ENCODE measurements around the genes SS18 and AQP4.

DNA sequence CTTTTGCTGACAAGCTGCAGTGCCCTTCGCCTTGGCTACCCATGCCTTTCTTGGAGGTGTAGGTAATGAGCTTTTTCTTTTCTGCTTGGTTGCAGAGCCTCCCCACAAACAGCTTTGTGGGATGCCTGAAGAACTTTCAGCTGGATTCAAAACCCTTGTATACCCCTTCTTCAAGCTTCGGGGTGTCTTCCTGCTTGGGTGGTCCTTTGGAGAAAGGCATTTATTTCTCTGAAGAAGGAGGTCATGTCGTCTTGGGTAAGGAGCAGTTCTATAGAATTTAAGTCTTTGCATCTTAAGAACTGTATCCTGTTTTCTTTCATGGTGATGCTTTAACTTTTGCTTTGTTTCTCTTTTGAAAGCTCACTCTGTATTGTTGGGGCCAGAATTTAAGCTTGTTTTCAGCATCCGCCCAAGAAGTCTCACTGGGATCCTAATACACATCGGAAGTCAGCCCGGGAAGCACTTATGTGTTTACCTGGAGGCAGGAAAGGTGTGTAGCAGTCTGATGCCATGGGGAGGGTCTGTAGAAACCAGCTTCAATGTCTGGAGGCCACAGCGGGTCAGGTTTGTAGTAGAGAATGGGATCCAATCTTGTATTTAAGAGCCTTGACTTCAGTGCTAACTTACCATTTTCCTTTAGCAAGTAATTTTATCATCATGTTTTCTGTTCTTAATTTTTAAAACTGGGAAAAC is 64.7 kb upstream of the TTC39C start:
- RRBS, result no CpG with 5 or more reads among the region's 7 CpGs

DNA sequence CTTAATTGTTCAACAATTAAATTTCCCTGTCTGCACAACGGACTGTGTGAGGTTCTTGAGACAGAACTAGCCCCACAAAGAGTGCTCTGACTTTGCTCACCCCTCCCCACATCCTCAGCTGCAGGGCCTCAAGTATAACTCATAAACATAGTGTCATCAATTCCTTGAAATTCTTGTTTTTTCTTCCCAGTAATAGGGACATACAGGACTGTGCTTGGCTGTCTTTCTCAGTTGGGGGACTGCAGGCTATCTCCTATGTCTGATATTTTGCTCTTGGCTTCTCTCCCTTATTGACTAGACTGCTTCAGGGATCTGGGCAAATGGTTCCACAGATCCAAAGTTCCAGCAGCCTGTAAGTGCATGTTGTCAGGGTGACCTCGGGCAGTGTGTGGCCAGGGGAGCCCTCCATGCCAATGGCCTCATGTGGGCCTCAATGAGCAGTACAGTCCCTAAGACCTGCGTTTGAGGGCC is 2.2 kb upstream of the TTC39C start:
- RRBS, result no CpG with 5 or more reads among the region's 3 CpGs

- RRBS, result no CpG with 5 or more reads among the region's 9 CpGs
Observed at GRCh38 chr18:24050945-24051519, 36.5 kb downstream of the TTC39C start.

DNA sequence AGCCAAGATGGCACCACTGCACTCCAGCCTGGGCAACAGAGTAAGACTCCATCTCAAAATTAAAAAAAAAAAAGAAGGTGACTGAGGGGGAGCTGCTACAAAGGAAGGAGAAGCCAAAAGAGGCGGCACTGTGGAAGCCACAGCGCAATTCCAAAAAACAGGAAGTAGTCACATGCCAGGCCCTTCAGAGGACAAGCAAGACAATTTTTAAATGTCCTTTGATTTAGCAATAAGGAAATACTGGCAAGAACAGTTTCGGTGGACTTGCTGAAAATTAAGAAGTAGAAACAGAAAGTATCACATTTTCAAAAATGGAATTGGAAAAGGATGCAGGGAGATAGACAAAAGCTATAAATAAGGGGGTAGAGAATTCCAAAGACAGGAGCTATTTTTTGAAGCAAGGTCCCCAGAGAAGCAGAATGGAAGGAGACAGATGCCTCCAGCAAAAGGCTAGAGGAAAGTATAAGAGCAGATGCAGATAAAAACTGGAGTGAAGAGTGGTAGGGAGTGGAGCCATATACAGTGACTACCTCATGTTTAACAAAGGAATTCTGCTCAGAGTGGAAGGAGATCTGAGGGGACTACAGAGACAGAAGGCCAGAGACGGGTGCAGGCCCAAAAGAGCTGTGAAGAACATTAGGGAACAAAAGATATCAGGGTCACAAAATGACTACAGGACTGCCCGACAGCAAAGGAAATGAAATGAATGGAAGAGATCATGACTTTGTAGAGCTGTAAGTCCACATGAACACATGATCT is 122.6 kb downstream of the OSBPL1A start:
- RRBS, result no CpG with 5 or more reads among the region's 5 CpGs

- RRBS, result no CpG with 5 or more reads among the region's 6 CpGs
Observed at GRCh38 chr18:24726631-24726895, 266.1 kb downstream of the HRH4 start.

GRCh38 chr18:24913320-24913835 is 438.6 kb downstream of the ZNF521 start:
- RRBS, result no CpG with 5 or more reads among the region's 3 CpGs

GRCh38 chr18:24914346-24914831 is 437.6 kb downstream of the ZNF521 start:
- RRBS, result no CpG with 5 or more reads among the region's 3 CpGs

- RRBS, result no CpG with 5 or more reads among the region's 8 CpGs
Observed at GRCh38 chr18:24986698-24987522, 365.1 kb downstream of the ZNF521 start.

DNA sequence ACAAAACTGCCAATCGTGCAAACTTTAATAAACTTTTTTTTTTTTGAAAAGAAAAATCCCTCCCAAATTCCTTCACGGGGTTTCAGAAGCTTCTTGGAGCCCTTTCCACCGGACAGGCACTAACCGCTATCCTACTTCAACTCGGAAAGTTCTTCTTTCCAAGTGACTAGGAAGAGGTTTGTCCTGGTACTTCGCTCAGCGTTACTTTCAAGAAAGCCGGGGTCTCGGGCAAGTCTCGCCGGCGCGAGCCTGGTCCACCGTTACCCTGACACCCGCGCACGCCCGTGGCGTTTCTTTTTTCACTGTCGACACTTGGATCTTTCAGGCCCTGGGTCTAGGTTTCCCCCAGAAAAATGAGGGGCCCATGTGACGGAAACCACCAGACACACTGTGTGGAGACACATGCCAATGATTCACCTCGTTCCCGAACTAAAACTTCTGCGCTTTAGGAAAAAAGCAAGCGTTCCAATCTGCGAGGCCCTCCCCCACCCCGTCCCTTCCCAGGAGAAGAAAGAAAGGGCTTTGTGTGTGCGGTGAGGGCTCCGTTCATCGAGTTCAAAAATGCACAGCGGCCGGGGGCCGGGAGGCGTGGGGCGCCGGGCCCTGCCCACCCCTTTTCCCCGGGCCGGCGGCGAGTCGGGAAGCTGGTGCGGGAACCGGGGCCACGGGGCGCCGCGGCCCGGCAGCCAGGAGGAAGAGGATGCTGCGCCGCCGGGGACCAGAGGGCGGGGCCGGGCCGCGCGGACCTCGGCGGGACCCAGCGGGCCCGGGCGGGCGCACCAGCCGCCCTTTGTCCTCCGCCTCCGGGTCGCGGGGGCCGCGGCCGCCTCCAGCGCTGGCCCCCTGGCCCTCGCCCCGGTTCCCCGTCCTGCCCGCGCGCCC is 2.7 kb downstream of the ZNF521 start:
- RRBS, result 18% methylated on average over 27 of the region's 77 CpGs

DNA sequence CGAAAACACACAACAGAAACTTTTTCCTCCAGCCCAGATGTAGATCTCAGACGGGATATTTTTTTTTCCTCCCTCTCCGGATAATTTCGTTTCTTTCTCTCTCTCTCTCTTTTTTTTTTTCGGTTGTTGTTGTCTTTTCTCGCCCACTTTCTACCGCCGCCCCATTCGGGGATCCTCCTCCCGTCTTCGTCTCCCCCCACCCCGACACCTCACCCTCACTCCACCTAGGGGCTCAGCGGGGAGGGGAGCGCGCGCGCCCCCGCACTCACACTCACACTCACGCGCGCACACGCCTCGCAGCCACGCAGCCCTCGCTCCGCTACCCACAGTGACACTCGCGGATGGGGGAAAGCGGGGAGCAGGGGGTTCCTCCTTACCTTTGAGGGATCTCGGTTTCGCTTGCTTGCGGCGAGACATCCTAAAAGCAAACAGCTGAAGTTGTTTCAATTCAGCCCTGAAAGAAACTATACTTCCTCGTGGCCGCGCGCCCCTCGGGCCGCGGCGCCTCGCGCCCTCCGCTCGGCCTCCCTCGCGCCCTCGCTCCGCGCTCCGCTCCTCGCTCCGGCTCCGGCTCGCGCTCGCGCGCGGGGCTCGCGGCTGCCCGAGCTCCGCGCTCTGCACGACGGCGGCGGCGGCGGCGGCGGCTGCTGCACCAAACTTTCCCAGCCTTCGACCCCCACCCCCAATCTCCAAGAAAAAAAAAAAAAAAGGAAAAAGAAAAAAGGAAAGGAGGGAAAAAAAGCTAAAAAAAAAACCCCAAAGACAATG is 1.3 kb downstream of the ZNF521 start:
- RRBS, result no CpG with 5 or more reads among the region's 74 CpGs

- RRBS, result no CpG with 5 or more reads among the region's 5 CpGs
Observed at GRCh38 chr18:26045259-26045989, 45.0 kb downstream of the SS18 start.

- RRBS, result 6% methylated on average over 11 of the region's 97 CpGs
Observed at GRCh38 chr18:26089486-26090788, at the start of gene SS18. TSS of gene SS18 (minus strand) at chr18:26090613.

- RRBS, result no CpG with 5 or more reads among the region's 8 CpGs
Observed at GRCh38 chr18:26865289-26866023, at the start of gene AQP4. TSS of gene AQP4 (minus strand) at chr18:26865707.

- RRBS, result no CpG with 5 or more reads among the region's 3 CpGs
Observed at GRCh38 chr18:27142550-27143448, 42.3 kb downstream of the CHST9 start.

GRCh38 chr18:27184056-27184995 is 782 bp downstream of the CHST9 start:
- RRBS, result no CpG with 5 or more reads among the region's 33 CpGs

DNA sequence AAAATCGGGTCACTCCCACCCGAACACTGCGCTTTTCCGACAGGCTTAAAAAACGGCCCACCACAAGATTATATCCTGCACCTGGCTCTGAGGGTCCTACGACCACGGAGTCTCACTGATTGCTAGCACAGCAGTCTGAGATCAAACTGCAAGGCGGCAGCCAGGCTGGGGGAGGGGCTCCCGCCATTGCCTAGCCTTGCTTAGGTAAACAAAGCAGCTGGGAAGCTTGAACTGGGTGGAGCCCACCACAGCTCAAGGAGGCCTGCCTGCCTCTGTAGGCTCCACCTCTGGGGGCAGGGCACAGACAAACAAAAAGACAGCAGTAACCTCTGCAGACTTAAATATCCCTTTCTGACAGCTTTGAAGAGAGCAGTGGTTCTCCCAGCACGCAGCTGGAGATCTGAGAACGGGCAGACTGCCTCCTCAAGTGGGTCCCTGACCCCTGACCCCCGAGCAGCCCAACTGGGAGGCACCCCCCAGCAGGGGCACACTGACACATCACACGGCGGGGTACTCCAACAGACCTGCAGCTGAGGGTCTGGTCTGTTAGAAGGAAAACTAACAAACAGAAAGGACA is 325.3 kb upstream of the CHST9 start:
- RRBS, result no CpG with 5 or more reads among the region's 14 CpGs

DNA sequence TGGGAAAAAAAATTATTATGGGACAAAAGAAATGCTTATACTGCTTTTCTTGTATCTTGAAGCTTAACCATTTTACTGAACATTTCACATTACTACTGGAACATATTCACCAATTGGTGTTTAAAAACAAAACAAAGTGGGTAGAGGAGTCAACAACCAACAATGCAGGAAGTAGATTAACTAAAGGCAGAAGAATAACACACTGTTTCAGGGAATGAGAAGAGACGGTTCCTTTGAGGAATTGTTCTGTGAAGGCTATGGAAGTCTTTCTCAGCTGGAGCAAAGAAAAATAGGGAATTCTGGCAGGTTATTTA is 113.8 kb downstream of the CDH2 start:
- RRBS, result no CpG with 5 or more reads among the region's 1 CpG

GRCh38 chr18:28174922-28175982 is 1.7 kb downstream of the CDH2 start:
- RRBS, result 5% methylated on average over 12 of the region's 57 CpGs

DNA sequence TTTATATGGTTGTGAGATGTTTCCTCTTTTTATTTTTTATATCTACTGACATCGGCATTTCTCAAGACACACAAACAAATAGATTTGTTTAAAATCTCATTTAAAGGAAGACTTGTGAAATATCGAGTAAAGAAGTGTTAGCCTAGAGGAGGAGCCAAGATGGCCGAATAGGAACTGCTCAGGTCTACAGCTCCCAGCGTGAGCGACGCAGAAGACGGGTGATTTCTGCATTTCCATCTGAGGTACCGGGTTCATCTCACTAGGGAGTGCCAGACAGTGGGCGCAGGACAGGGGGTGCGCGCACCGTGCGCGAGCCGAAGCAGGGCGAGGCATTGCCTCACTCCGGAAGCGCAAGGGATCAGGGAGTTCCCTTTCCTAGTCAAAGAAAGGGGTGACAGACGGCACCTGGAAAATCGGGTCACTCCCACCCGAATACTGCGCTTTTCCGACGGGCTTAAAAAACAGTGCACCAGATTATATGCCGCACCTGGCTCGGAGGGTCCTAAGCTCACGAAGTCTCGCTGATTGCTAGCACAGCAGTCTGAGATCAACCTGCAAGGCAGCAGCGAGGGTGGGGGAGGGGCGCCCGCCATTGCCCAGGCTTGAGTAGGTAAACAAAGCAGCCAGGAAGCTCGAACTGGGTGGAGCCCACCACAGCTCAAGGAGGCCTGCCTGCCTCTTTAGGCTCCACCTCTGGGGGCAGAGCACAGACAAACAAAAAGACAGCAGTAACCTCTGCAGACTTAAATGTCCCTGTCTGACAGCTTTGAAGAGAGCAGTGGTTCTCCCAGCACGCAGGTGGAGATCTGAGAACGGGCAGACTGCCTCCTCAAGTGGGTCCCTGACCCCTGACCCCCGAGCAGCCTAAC is 63.6 kb upstream of the CDH2 start:
- RRBS, result no CpG with 5 or more reads among the region's 35 CpGs